Jurkat, Clone E6-1 (cell line): ENCODE data around the gene NDP.

GRCh38 chrX:42815964-42816493 is 38.1 kb upstream of the PPP1R2C start:
- RRBS, result no CpG with 5 or more reads among the region's 4 CpGs

GRCh38 chrX:43973184-43973737 is at the start of gene NDP:
Gene NDP (minus strand): TSS chrX:43973390.
- RRBS, result no CpG with 5 or more reads among the region's 20 CpGs

DNA sequence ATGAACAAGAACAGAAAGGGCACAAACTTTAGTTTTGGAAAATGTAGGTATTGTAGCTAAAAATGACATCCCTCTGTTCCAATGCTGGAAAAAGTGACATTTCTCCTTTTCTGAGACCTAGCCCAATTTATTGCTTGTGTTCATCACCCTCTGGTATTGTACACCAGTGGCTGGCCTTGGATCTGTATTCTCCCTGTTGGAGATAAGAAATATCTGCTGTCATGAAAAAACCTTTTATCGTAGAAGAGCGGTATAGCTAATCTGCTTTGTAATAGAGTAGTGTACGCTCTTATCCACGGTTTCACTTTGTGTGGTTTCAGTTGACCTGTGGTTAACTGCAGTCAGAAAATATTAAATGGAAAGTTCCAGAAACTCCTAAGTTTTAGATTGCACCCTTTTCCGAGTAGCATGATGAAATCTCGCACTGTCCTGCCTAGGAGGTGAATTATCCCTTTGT is 42.3 kb downstream of the KDM6A start:
- RRBS, result no CpG with 5 or more reads among the region's 6 CpGs

DNA sequence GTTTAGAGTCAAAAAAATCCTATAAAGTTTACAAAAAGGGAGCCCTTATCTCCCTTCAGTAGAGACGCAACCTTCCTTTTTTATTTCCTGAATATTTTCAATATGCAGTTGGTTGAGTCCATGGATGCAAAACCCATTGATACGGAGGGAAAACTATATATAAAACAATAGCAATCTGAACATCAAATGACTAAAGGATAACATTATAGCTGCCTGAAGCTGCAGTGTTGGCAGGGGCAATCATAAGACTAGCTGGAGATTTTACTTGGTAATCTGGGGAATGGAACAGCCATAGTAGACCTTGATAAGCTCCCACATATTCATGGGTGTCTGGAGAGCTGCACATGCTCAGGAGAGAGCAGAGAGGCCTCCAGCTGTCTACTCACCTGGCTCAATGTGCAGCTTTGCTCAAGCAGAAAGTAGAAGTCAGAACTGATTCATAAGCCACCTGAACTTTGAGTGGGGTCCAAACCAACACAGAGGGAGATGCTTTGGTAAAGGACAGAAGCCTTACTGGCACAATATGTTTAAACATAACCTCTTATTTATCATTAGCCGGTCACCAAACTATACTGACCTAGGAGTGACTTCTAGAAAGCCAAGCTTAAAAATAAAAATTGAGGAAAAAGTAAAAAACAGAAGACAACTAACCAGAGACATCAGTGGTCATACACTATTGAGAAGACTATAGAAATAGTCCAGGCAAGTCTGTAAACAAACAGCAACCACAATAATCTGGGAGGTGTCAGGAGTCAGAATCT is 54.4 kb downstream of the KDM6A start:
- RRBS, result no CpG with 5 or more reads among the region's 3 CpGs

- RRBS, result no CpG with 5 or more reads among the region's 11 CpGs
Measured at GRCh38 chrX:44950573-44951925, 78.1 kb downstream of the KDM6A start.

DNA sequence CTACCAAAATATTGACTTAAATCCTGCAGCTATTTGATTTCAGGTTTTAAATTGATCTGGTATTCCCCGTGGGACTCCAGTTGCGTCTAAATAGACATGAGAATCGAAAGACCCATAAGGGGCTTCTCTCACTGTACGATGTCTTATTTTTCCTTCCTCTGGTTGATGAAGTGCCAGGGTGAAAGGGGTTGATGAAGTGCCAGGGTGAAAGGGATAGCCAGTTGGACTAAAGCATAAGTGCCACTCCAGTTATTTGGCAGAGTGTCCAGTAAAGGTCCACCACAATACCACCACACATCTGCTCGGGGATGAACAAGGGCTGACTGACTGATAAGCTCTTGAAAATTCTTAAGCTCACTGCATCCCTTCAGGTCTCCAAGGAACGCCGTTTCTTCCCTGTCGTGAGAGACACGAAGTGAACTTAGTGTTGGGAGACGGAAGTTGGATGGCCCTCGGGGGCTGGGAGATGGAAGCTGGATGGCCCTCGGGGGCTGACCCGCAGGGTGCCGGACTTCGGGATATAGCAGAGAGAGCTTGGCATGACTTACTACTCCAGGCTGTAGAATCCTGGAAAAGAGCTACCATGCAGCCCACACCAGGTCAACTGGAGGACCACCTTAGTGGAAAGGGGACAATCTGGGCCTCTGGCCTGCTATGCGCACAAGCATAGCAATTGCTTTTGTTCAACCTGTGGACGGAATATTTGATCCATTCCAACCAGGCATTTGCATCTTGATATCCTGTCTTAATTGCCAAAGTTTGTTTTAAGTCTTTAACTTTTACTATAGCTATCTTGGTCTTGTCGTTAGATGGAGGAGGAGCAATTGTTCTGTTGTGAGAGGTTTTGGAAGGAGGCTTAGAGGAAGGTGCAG is 127.5 kb downstream of the KDM6A start:
- RRBS, result no CpG with 5 or more reads among the region's 18 CpGs

DNA sequence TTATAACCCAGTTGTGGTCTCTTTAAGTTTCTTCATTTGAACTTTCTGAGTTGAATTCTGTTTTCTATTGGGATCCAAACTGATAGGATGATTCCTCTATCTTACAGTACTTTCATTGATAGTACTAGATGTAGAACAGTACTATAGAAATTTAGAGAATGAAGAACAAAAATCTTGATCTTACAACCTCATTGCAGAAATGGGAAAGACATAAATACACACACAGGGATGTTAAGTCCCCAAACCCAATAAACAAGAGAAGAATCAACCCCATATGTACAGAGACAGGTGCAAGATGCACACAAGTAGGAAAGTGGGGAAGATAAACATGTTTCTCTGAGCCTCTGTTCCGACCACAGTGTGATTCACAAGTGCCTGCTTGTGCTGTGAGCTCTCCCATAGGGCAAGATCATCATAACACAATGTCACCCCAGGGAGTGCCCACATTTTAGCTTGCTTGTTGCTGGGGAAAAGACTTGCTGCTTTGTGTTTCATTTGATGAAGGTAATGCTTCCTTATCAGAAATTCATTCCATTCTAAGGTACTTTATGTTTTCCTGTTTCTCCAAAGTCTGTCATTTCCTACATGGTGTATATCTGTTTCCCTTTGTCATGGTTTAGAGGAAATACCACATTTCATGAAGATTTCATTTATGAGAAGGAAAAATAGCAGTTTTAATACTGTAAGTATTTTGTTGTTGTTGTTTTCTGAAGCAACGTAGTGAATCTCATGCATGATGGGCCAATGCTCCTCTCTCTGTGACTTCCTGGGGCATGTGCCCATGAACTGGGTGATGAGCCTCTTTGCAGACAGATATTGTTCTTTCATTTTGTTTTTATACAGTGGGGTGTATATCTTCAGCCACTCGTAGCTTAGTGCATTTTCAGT is 304.5 kb upstream of the DIPK2B start:
- RRBS, result no CpG with 5 or more reads among the region's 3 CpGs

DNA sequence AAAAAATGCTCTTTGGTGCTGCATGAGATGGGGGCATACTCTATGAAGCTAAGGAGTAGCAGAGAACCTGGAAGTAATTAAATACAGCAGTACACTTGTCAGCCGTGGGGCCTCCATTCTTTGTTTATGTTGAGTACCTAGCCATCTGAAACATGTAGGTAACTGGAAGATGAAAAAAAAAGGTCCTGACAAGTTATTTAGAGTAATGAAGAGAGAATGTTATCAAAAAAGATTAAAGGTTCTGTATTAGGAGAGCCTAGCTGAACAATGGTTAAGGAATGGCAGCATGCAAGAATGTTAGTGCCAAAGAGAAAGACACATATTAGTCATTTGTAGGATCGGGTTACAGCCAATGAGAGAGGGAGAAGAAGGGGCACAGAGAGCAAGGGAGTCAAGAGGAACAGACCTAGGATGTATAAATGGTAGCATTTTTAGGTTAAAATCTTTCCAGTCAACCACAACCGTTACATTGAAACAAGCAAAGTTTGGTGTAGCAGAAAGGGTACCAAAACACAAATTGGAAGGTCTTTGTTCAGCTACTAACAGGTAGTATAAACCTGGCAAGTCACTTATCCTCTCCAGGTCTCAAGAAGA is 316.7 kb upstream of the DIPK2B start:
- RRBS, result no CpG with 5 or more reads among the region's 3 CpGs

GRCh38 chrX:45763355-45764029 is 562.8 kb upstream of the DIPK2B start:
- RRBS, result no CpG with 5 or more reads among the region's 6 CpGs

DNA sequence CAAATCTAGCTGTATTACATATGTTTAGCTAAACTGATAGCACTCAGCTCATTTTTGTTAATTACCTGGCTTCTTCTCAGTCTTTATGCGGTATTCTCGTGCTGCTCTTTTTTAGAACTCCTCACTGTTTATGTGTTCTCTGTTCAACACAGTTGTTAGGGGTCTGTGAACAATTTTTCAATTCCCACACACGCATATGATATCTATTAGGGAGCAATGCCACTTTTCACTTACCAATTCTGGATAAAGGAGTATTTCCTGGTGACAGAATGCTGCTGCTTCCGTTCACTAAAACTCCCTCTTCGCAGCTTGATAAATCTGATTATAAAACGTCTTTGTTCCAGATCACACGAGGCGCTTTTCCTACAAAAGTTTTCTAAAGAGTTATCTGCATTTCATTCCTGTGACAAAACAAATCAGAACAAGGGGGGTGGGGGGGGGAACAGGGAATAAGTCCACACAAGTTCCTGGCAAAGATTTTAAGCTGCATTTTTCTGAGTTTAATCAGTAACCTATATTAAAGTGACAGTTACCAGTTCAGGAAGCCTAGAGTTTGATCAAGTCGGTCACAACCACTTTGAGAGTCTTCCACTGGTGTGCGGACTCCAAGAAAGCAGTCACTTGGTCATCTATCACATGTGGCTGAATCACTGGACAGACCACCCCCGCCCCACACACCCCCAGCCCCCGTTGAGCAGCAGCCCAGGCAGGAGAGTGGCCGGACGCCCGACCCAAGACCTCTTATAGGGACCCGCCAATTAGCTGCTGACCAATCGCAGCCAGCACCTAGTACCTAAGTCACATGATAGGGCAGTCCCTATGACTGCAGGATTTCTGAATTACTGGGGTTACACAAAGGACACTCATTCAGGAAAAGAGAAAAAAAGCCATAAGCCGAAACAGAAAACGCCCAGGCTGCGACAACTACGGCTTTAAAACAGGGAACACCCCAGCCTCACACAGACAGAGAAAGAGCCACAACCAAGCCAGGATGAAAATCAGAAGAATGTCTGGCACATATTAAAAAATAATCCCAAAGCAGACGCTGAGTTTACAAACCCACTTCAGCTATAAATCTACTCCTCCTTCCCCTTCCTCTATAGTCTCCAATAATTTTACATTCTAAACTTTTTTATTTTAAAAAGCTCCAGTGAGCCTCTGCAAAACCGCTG is 569.3 kb upstream of the DIPK2B start:
- RRBS, result no CpG with 5 or more reads among the region's 23 CpGs

GRCh38 chrX:45806381-45807147 is 605.9 kb upstream of the DIPK2B start:
- RRBS, result no CpG with 5 or more reads among the region's 11 CpGs

- RRBS, result no CpG with 5 or more reads among the region's 12 CpGs
Measured at GRCh38 chrX:45807936-45808662, 607.4 kb upstream of the DIPK2B start.

DNA sequence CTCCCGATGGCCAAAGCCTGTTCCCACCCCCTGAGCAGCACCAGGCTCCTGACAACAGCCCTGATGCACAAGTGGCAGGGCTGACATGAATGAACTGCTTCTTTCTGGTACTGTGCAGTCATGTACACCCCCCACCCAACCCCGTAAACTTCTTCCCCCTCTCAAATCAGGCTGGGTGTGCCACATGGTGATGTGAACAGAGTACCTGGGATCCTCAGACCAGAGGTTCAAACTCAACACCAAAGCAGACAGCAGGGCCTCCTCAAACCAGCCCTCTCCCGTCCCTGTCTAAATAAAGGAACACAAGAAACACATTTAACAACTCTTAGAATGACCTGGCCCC is 609.2 kb upstream of the DIPK2B start:
- RRBS, result no CpG with 5 or more reads among the region's 3 CpGs

DNA sequence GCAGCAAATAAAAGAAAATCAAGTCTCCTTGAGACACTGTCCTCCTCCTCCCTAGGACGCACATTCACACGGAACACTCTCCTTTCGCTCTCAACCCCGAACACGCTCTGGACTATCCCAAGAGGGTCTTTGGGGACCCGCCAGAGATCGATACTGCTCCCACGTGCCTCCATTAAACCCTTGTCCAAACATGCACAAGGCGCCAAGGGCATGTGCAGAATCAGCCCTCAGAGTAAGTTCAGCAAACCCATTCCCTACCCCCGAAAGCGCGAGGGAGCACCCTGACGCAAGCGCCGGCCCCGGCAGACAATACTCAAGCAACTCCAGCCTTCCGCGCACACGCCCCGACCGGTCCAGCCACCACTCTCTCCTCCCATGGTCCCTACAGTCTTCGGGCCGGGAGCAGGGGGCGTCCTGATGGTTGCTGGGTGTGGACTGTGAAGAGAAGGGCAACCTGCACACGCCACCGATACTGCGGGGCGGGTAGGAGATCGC is 596.5 kb upstream of the KRBOX4 start:
- RRBS, result 0% methylated on average over 6 of the region's 29 CpGs

GRCh38 chrX:45851074-45851787 is 595.9 kb upstream of the KRBOX4 start:
- RRBS, result 1% methylated on average over 16 of the region's 72 CpGs

GRCh38 chrX:46327280-46328269 is 119.5 kb upstream of the KRBOX4 start:
- RRBS, result no CpG with 5 or more reads among the region's 11 CpGs

DNA sequence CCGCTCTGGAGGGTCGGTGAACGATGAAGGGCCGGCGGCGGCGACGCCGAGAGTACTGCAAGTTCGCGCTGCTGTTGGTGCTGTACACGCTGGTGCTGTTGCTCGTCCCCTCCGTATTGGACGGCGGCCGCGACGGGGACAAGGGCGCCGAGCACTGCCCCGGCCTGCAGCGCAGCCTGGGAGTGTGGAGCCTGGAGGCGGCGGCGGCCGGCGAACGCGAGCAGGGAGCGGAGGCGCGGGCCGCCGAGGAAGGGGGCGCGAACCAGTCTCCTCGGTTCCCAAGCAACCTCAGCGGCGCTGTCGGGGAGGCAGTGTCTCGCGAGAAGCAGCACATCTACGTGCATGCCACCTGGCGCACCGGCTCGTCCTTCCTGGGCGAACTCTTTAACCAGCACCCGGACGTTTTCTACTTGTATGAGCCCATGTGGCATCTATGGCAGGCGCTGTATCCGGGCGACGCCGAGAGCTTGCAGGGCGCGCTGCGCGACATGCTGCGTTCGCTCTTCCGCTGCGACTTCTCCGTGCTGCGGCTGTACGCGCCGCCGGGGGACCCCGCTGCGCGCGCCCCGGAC is 430 bp downstream of the CHST7 start:
- RRBS, result 2% methylated on average over 26 of the region's 74 CpGs

DNA sequence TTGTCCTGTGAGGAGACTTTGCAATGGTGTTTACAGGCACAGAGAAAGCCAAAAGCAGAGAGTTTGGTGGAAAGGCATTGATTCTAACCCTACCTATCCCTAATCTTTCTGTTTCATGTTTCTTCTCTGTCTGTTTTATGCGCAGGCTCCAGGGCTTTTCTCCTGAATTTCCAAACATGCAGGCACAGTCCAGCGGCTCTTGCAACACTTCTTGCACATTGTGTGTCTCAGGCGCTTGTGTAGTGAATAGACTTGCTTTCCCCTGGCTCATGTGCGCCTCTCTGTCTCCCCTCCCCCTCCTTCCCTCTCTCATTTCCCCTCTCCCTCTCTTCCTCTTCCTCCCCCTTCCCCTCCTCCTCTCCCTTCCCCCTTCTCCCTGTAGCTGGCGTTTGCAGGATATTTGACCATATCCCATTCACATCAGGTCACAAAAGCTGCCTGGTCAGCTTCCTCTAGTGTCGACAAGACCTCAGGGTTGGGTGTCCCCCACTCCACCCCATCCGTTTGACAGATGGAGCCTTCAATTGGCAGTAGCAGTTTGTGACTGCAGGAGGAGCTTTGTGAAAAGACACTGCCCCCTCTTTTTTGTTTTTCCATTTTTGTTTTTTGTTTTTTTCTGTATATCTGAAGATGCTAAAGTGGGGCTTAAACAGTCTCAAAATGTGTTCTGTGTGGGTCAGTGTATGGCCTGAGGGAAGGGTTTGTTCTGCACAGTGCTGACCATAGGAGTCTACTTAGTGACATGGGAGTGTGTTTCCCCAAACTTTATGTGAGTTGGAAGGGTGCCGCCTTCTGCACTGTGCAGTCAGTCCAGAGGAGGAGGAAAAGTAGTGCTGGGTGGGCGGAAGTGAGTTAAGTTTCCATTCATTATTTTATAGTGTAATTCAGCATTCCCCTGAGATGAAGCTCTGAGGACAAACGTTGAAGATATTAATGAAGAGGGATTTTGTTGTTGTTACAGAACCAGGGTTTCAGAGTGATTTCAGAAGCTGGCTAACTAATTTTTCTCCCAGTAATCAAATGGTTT is 2.6 kb downstream of the CHST7 start:
- RRBS, result no CpG with 5 or more reads among the region's 10 CpGs

GRCh38 chrX:46602162-46603127 is 28.9 kb downstream of the CHST7 start:
- RRBS, result no CpG with 5 or more reads among the region's 11 CpGs

DNA sequence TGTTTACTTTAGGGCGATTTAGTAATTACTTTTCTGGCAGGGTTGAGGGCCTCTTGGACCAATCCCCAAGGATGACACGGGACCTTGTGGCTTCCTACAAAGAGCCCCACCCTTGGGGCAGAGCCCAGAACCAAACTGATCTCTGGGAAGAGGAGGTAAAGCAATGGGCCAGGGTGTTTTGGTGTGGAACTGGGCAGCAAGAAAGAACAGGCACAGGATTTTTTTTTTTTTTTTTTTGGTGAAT is 59.8 kb downstream of the CHST7 start:
- RRBS, result no CpG with 5 or more reads among the region's 2 CpGs